Melanocyte of skin (primary cell): ENCODE measurements around a stretch of chr10.

DNA sequence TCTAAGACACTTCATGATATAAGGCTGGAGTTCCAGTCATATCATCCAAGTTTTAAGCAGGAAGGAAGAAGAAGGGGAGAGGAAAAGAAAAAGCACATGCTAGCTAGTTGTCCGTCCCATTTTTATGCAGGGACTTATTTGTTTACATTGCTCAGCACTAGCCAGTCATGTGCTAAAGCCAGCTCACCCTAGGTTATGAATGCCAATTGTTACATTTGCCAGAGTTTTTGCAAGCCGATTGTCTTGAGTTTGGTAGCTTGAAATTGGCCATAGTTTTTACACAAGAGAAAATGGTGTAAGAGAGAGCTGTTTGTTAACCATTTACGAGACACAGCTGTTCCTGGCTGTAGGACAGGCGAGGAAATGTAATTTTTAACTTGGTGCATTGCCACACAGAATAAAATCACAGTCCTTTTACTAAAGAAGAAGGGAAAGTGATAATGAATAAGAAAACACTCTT is 357.0 kb downstream of the LRMDA start:
- CAGE, long polyA plus RNA, 2 experiments = no peak in any of the 2 experiments

DNA sequence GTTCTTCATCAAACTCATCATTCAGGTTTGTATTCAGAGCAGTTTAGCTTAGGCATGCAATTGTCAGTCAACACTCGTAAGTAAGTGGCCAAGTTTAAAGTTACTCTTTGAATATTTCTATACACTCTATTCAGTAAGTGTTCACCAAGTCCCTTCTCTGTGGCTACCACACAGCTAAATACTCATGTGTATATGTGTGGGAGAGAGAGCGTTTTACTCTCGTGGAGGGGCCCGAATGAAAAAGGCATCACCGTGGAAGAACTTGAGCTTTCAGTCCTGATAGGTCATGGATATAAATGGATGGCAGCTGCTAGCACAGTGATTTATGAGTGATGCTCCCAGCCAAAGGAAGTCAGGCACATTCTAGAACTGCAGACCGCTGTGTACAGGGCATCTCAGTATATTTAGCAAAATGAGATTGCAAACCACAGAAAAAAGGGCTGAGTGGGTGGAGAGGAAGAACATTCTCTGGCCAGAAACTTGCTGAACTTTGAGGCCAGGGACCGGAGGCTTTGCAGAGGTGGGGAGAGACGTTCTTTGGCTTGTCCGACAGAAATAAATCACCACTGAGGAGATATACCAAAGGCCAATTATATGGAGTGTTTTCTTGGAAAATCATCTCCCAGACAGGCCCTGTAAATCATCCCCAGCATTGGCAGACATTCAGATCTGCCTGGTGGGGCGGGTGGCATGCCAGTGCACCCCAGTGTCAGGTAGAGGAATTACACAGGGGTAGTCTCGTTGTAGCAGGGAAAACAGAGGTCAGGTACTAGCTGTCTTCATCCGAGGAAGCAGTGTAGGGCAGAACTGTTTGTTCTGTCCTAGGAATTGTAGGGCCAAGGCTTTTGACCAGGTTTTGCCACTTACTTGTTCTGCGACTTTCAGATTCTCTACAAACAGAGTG is 655.3 kb downstream of the LRMDA start:
- CAGE, long polyA plus RNA, 2 experiments = no peak in any of the 2 experiments

DNA sequence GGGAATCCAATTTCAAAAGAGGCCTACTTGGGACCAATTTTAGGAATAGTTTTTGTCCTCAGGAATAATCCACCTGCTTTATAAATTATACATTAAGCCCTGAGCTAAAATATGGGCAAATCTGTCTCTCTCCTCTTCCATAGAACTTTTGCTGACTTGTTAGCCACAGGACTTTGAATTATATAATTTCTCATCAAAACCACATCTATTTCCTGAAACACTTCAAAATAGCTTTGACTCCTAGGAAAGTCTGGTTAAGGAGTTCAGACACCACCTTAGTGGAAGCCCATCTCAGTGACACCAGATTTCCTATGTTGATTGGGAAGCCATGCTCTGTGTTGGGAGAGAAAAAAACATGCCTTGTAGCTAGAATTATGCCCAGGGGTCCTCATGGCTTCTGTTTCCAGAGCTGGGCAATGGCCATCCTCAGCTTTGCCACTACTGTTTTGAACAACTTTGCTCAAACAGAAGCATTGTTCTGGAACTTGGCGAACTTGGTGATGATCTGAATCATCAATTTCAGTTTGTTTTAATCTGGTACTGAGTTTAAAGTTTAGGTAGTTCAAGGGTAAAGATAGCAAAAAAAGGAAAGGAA is 736.7 kb downstream of the LRMDA start:
- CAGE, long polyA plus RNA, 2 experiments = no peak in any of the 2 experiments

- CAGE, long polyA plus RNA, 2 experiments = no peak in any of the 2 experiments
Observed at GRCh38 chr10:76436632-76437147, 1005.3 kb downstream of the LRMDA start.

DNA sequence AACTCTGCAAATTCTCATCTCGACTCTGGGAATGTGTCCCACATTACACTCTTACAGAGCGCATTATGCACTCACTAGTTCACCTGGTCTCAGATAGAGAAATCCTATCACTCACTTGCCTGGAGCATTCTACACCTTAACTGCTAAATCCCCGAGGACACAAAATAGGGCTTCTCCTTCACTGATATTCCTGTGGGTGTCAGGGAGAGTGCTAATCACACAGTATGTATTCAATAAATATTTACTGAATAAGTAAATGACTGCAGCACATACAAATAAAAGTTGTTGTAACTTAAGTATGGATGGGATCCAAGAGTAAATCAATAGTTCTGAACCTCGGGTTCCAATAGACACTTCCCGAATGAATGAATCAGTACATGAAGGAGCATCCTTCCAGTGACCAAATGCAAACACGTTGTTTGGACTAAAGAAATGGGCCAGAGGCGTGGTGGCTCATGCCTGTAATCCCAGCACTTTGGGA is 559.0 kb downstream of the KCNMA1 start:
- CAGE, long polyA plus RNA, 2 experiments = no peak in any of the 2 experiments

GRCh38 chr10:77151211-77151410 is 486.5 kb downstream of the KCNMA1 start:
- CAGE, long polyA plus RNA, 2 experiments = no peak in any of the 2 experiments

DNA sequence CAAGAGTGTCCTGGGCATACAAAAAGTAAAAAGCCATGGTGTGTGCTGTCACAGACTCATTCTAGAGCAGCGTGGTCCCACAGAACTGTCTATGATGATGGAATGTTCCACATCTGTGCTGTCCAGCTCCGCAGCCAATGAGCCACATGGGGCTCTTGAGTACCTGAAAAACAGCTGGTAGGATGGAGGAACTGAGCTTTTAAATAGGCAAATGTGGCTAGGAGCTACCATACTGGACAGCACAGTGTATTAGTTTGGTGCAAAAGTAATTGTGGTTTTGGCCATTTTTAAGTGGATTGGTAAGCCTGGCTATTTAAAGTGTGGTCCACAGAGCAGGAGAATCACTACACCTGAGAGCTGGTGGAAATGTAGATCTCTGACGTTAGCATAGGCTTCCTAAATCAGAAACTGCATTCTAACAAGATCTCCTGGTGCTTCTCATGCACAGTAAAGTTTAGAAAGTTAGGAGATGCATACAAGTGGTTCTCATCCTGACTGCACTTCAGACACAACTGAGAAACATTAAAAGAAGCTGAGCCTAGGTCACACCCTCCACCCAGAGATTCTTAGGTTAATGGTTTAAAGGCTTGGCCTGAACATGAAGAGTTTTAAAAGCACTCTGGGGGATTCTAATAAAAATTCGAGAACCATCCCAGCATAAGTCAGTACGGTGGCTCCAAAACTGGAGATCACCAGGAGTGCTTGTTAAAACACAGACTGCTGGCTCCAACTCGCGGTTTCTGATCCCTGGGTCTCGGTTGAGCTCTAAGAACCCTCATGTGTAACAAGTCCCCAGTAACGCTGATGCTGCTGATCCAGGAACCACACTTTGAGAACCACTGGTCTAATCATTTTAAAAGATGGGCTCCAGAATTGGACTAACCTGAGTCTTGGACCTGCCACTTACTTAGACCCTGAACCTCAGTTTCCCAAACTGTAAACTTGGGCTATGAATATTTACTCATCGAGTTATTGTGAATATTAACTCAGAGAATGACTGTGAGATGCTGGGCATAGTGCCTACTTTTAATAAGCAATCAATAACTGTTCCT is 462.9 kb downstream of the KCNMA1 start:
- CAGE, long polyA plus RNA, 2 experiments = no peak in any of the 2 experiments

DNA sequence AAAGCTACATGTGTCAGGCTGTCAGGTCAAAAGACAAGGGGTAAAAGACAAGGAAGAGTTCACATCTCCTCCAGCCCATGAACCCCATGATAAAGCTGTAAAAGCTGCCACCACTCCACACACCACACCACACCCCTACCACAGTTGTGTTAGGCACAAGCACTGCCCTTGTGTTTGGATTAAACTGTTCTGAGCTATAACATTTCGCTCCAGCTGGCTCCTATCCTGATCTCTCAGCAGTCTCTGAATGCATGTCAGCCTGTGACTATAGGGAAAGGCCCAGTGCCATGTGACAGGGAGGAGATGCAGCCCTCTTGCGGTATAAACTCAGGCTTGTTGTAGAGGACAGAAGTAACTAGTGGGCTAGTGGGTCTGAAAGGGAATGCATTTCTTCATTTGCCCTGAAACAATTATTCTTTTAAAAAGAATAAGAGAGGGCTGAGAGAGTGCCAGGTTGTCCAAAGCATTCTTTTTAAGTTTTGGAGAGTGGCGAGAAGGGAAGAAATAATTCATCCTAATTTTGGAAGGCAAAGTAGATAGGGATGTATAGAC is 394.5 kb downstream of the KCNMA1 start:
- CAGE, long polyA plus RNA, 2 experiments = no peak in any of the 2 experiments

DNA sequence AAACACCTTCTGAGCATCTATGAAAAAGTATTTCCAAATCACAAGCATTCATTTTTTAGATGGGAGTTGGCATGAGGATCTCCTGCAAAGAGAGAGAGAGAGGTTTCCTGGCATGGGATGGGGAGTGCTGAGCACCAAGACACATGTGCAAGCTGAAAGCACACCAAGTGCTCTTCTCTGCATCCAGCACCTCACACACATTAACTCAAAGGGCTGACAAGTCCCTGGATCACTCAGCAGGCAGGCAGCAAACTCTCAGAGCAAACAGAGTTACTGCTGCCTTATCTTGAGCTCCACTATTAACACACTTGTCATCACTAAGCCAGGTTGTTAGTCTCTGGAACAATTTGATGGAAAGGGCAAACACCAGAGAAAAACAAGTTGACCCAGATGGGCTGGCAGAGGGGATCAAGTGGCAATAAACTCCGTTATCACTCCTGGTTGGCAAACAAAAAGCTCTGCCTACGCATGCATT is 350.0 kb downstream of the KCNMA1 start:
- CAGE, long polyA plus RNA, 2 experiments = no peak in any of the 2 experiments

GRCh38 chr10:77417309-77417782 is 220.3 kb downstream of the KCNMA1 start:
- CAGE, long polyA plus RNA, 2 experiments = no peak in any of the 2 experiments

DNA sequence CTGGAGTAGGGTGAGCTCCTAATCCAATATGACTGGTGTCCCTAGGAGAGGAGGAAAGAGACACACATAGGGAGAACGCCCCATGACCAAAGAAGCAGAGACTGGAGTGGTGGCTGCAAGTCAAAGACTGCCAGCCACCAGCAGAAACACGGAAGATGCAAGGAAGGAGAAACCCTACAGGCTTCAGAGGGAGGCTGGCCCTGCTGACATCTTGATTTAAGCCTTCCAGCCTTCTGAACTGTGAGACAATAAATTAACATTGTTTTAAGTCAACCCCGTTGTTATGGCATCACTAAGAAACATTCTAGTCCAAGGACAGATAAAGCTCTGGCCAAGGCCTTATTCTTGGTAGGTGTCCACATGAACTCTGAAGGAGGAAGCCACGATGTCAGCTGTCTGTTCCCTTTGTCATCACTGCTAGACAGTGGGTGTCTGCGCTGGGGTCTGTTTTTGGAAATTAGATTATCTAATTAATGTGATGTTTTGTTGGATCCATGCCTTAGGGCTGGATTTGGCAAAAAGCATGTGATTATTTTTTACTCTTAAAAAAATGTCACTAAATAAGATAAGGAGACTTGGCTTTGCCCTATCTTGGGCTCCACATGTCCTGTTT is 214.8 kb downstream of the KCNMA1 start:
- CAGE, long polyA plus RNA, 2 experiments = no peak in any of the 2 experiments

- CAGE, long polyA plus RNA, 2 experiments = no peak in any of the 2 experiments
Observed at GRCh38 chr10:77513669-77514608, 123.7 kb downstream of the KCNMA1 start.

DNA sequence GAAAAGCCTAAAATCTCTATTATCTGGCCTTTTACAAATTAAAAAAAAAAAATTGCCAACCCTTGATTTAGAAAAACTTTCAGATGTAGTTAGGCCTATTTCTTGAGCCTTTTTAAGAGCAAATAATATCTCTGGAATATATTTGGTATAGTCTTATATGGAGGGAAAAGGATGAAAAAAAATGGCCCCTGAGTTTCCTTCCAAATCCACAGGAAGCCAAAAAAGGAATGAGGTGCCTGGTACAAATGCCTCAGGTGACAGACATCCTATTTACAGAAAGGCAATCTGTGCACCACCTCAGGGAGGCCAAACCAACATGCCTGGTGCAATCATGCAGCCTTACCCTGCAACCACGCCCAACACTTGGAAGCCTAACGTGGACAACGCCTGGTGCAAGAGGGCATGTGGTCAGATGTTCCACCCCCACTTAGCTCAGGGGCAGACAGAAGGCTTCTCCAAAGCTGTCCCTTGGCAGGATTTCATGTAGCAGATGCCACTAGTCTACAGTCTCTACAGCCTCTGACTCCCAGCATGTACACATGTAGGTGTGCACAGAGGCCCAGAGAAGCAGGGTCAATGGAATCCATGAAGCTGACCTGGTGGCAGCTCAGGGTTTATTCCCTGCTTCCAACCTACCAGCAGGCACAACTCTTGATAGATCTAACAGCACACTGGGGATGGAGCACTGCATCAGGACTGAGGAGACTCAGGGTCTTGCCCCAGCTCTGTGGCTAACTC is 89.5 kb downstream of the KCNMA1 start:
- CAGE, long polyA plus RNA, 2 experiments = no peak in any of the 2 experiments

- CAGE, long polyA plus RNA, 2 experiments = no peak in any of the 2 experiments
Observed at GRCh38 chr10:77585711-77586697, 51.6 kb downstream of the KCNMA1 start.

DNA sequence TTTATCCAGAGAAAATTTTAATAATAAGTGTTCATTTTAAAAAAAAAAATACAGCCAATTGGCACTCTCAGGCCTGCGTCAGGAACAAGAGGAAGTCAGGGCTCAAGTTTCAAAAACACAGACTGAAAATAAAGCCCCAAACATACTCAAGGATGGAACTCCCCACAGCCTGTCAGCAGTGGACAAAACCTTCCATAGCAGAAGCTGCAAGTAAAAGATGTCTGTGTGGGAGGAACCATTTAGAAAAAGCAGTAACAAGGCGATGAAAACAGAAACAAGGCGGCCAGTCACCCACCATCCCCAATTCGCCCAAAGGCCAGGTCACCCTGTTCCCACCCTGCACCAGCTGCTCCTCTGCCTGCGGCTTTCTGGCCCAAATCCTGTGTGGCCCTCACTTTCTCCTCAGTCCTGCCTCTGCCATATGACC is 27.9 kb downstream of the KCNMA1 start:
- CAGE, long polyA plus RNA, 2 experiments = no peak in any of the 2 experiments

DNA sequence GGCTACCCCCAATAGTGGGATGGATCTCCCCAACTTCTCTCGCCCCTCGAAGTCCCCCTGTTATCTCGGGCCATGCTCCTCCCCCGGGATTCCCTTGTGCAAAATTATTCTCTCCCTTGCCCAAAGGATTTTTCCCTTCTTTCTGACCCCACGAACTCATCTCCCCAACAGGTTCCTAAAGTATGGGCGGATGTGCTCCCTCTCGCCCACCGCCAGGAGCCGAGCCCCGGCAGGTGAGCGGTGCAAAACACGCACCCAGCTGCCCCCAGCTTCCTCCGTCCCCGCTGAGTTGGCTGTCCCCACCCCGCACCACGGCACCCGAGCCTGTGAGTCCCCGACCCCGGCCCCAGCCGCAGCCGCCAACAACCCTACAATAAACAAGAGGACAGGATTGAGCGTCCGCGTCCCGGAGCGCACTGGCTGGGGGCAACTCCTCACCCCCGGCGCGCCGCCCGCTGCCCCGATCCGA is 935 bp downstream of the KCNMA1 start:
- CAGE, long polyA plus RNA, 2 experiments = no peak in any of the 2 experiments

GRCh38 chr10:77778725-77779645 is 141.4 kb upstream of the KCNMA1 start:
- CAGE, long polyA plus RNA, 2 experiments = no peak in any of the 2 experiments

DNA sequence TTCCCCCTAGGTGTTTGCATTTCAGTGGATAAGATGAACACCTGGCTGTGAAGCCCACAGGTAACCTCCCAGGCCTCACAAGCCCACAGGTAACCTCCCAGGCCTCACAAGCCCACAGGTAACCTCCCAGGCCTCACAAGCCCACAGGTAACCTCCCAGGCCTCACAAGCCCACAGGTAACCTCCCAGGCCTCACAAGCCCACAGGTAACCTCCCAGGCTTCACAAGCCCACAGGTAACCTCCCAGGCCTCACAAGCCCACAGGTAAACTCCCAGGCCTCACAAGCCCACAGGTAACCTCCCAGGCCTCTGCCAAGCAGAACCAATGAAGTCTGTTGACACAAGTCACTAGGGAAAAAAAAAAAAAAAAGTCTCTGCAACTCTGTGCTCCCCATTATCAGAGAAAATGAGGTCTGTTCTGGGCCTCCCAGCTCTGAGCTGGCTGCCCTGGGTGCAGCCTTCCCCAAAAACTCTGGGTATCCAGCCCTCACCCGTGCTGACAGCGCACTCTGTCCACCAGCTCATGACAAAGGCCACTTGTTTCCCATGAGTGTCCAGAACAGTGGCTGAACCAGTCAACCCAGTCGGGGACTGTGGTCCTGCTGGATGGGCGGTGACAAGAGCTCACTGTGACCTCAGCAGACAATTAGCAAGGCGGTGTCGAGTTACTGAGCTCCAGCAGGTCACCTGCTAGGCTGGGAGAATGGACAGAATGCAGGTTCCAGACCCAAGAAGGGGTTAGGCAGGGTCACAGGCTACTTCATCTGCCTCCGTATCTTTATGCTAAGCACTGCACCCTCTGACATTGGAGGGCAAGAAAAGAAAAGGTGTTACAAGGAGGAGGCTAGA is 37.4 kb downstream of the DLG5 start:
- CAGE, long polyA plus RNA, 2 experiments = no peak in any of the 2 experiments

DNA sequence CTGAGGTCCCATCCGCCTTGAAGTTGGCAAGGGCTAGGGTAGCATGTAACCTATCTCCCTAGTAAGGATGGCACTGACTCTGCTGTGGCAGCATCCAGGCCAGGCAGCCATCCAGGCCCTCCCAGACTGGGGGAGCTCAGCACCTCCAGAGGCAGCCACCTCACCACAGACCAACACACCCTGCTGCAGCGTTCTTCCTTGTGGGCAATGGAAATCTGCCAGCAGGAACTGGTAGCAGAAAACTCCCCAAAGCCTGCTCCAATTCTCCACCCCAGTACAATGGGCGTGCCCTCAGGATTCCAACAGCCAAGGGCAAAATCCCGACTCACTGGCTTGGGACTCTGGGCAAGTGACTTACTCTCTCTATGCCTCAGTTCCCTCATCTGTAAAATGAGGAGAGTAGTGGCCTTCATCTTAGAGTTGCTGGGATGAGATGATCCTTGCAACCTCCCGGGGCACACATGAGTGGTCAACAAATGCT is 27.4 kb downstream of the DLG5 start:
- CAGE, long polyA plus RNA, 2 experiments = no peak in any of the 2 experiments

DNA sequence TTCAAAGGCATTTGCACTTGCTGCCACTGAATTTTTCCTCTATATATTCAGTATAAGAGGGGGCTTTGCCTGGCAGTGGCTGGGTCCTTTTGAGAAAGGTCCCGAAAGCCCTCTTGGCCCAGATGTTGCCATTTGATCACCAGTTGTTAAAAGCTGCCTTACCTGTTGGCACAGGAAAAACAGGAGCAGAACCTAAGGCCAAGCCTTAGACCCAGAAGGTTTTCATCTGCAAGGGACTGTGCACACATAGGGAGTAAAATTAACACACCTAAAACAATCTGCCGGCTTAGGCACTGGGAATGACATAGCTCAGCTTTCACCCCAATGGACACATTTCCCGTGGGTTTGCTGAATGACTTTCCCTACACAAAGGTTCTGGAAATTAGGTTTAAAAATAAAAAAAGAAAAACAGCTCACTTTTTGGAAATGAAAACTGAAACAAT is 40.6 kb downstream of the POLR3A start:
- CAGE, long polyA plus RNA, 2 experiments = no peak in any of the 2 experiments